Metastatic Liver Carcinoma in the Lung (tissue), 2 donors: ENCODE data around the gene MTPN.

GRCh38 chr7:134867536-134867814 is 88.0 kb downstream of the CALD1 start:
- PRO-cap, 2 experiments, result no peak in any of the 2 experiments

DNA sequence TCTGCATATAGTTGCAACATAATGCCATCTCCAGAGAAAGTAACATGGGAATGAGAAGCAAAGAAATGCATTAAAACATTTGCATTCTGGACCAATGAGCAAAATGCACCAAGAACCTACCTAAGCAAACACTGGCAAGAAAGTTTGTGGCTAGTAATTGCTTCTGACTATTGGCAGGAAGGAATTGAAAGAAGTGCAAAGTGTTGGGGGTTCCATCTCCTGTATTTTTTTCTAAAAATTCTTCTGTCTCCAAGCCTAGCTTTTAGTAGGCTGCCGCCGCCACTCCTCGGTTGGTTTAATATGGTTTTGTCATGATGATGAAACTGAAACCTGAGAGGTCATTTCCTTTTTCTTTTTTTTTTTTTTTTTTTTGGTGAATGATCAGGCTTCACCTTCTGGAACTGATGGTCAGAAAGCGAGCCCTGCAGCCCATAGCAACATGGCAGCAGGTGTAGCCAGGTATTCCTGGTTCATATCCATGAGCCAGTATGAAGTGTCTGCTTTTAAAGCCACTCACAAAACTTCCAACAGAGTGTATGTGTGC is 75.4 kb upstream of the AGBL3 start:
- PRO-cap, 2 experiments, result peak in 1 of 2 experiments; most common plus-strand start position 400 of the sequence (in 1); most common minus-strand start position 292 of the sequence (in 1)

DNA sequence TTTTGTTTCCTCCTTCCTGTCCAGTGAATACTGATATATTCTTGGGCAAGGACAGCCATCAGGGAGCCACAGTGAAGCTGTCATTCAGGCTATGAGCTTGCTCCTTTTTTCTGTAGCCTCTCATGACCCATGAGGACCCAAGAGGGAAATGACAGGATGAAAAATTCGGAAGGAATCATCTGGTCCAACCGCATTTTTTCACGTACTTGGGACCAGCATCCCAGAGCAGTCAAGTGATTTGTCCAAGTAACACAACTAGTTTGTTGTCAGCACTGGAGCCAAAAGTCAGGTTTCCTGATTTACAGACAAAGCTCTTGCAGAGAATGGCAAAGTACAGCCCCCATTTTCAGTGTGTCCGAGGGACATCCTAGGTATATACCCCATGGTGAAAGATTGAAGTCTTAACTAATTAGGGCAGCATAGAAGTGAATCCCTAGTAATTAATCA is 47.1 kb upstream of the AGBL3 start:
- PRO-cap, 2 experiments, result no peak in any of the 2 experiments

GRCh38 chr7:134969902-134970765 is 16.2 kb upstream of the AGBL3 start:
- PRO-cap, 2 experiments, result no peak in any of the 2 experiments

GRCh38 chr7:134985978-134986300 is 369 bp upstream of the AGBL3 start:
- PRO-cap, 2 experiments, result no peak in any of the 2 experiments

GRCh38 chr7:135157252-135158018 is 9.6 kb downstream of the TMEM140 start:
- PRO-cap, 2 experiments, result no peak in any of the 2 experiments

DNA sequence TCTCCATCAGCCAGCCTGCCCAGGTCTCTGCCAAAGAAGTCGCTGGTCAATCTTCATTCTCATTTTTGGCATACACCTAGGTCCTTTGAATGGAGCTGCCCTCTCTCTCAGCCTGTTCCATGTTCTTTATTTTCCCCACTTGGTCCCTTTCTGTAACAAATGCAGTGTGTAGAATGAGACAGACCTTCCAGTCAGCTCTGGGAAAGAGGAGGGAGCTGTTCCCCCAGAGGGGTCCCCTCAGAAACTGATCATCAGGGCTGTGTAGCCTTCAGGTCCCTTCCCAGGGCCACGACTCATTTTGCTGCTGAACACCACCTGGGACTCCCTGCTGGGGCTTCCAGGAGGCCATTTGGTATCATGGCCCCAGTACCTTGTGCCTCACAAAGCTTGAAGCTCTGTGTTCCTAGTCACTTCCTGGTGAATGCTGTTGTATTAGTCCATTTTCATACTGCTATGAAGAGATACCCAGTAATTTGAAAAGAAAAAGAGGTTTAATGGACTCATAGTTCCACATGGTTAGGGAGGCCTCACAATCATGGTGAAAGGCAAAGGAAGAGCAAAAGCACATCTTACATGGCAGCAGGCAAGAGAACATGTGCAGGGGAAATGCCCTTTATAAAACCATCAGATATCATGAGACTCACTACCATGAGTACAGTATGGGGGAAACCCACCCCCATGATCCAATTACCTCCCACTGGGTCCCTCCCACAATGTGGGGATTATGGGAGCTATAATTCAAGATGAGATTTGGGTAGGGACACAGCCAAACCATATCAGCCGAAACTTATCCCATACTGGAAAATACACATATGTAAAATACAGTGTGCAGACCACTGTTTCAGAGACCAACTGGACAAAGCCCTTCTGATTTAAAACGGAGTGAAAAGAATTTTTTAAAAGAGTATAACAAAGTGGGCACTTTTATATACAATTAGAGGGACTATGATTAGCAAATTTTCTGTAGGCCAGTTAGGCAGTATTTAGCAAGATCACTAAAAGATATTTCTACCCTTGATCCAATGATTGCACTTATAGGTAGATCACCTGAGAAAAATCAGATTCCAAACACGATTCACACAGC is 8.2 kb downstream of the CYREN start:
- PRO-cap, 2 experiments, result no peak in any of the 2 experiments

DNA sequence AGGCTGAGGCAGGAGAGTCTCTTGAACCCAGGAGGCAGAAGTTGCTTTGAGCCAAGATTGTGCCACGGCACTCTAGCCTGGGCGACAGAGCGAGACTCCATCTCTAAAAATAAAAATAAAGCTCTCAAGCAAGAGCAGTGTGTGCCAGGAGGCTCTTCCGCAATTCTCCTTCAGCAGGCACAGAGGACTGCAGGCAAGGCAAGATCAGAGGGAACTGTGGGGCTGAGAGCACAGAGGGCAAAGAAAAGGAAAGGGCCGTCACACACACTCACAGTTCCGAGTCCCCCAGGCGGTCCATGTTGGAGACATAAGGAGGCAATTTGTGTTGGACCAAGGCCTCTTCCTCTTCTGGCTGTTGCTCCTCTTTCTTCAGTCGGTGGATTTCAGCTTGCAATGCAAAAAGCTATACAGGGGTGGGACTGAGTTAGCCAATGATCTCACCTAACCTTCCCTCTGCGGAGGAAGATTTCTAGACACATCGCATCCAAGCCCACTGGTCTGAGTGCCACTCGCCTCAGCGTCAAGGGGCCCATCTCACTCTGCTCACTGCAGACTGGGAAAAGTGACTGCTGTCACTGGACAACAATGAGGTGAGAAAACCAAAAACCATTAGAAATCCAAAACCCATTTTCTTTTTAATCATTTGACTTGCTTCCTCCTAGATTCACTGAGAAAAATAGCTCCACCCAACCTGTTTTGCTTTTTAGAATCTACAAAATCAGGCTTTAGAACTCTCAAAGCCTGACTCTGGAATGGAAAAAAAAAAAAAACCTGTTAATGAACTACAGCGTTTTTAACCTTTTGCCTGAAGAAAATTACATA is 5.5 kb downstream of the WDR91 start:
- PRO-cap, 2 experiments, result no peak in any of the 2 experiments

- PRO-cap, 2 experiments, result no peak in any of the 2 experiments
Observed at GRCh38 chr7:135510744-135511298, 919 bp upstream of the CNOT4 start.

- PRO-cap, 2 experiments, result no peak in any of the 2 experiments
Observed at GRCh38 chr7:135761800-135762473, 13.3 kb upstream of the FAM180A start.

- PRO-cap, 2 experiments, result no peak in any of the 2 experiments
Observed at GRCh38 chr7:135800369-135800938, 51.8 kb upstream of the FAM180A start.

DNA sequence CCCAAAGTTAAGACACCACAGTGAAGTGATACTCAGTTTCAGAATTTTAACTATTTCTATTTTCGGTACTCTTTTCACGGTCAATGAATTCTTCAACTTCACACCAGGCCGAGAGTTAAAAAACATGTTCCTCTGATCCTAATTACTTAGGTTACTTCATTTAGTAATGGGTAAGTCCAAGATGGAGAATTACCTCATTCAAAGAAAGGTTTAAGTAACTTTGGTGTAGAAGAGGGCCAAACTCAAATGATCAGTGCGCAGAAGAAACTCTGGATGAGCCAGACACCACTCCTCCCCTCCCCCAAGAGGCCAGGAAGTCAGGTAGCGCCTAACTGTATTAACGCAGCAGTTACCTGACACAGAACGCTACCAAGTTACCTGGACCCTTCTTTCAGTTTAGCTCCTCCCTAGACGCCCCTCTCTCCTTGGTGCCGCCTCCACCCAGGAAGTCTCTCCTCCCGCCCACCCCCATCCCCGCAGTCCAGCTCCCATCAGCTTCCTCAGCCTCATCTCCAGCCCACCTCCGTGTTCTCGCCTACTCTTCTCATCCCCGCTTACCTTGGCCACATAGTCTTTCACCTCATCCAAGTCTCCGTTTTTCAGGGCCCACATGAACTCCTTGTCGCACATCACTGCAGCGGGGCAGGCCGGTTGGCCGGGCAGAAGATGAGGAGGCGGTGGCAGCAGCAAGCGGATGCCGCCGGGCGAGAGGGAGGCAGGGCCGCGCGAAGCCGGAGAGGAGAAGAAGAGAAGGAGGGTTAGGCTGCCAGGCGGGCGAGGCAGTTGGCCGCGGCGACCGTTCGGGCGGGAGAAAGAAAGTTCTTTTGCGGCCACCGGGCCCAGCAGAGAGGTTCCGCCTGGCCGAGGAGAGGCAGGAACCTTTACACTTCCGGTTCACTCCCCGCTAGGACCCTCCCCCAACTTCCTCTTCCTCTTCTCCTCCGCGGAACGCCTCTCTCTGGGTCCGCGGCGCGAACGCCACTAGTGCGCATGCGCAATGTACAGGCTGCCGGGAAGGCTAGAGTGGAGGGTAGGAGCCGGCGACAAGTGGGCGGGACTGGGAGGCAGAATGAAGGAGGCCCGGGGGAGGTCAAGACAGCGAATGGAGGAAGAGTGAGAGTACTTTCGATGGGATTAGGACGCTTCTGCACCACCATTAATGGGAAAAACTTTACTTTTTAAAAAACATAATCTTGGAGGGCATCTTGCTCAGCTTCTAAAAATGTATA is at the start of gene MTPN:
Gene MTPN (minus strand): TSS at position 889 of the 1,229 bp plus-strand sequence.
- PRO-cap, 2 experiments, result peak in 2 of 2 experiments; most common plus-strand start position 1,004 of the sequence (in 2); most common minus-strand start position 866 of the sequence (in 2)

GRCh38 chr7:136884349-136885075 is 16.1 kb downstream of the CHRM2 start:
- PRO-cap, 2 experiments, result no peak in any of the 2 experiments

GRCh38 chr7:137878230-137879026 is 31.7 kb upstream of the DGKI start:
- PRO-cap, 2 experiments, result no peak in any of the 2 experiments

DNA sequence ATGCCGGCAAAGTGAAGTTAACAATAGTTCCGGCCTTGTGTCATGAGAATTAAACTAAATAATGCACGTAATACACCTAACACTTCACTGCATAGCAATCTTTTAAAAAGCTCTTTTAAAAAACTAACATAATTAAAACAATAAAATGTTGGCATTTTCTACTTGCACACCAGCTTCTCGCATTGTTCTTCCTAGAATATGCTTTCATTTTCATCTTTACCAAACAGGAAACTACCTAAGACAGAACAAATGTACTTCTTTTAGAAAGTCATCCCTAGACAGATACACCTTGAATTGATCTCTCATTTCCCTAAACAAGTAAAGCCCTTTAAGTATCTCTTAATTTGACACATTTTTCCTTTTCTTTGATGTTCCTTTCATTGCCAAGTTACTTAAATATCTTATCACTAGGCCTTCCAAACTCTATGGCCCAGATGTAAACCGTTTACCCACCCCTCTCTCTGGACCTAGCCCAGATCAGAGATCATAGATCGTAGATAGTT is 66.7 kb downstream of the CREB3L2 start:
- PRO-cap, 2 experiments, result no peak in any of the 2 experiments

DNA sequence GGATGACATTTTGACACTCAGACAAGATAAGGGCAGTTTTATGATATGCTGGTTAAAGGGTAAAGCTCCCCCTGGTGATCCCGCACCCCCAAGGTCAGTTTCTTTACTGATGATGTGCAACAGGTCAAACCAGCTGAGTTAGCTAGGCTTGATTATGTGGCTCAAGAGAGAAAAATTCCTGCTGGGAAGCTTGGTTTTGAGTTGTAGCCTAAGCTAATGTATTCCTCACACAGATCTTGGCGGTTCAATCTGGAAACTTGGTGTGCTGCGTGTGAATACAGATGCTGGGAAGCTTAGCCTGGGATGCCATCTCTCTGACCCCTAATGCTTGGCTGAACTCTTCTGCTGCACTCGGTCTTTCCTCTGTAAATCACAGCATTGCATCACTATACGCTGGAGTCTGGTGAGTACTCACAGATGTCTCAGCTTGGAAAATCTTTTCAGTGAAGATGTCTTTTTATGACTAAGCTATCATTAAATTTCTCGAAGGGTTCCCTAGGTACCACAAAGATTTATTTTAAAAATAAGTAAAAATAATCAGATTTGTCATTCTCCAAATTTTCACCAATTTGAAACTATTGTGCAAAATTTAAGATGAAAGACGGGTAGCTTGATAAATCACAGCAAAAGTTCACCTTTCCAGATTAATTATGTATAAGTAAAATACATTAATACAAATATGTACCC is 11.2 kb upstream of the AKR1D1 start:
- PRO-cap, 2 experiments, result peak in 1 of 2 experiments; most common plus-strand start position 389 of the sequence (in 1); most common minus-strand start position 249 of the sequence (in 1)

GRCh38 chr7:138170204-138170748 is 94.0 kb downstream of the AKR1D1 start:
- PRO-cap, 2 experiments, result no peak in any of the 2 experiments

GRCh38 chr7:138458390-138458944 is 1.6 kb upstream of the TRIM24 start:
- PRO-cap, 2 experiments, result no peak in any of the 2 experiments

- PRO-cap, 2 experiments, result peak in 1 of 2 experiments; most common plus-strand start chr7:138565204 (in 1); most common minus-strand start chr7:138565077 (in 1)
Observed at GRCh38 chr7:138564854-138566002, 105.2 kb downstream of the TRIM24 start.

GRCh38 chr7:139043735-139044644 is 8.1 kb upstream of the ZC3HAV1L start:
- PRO-cap, 2 experiments, result no peak in any of the 2 experiments